LHCN-M2 (cell line): Measurements from ENCODE around the gene MCFD2.

- RAMPAGE, long total RNA, result no peak
Measured at GRCh38 chr2:45242436-45242779, 233.2 kb upstream of the SIX2 start.

DNA sequence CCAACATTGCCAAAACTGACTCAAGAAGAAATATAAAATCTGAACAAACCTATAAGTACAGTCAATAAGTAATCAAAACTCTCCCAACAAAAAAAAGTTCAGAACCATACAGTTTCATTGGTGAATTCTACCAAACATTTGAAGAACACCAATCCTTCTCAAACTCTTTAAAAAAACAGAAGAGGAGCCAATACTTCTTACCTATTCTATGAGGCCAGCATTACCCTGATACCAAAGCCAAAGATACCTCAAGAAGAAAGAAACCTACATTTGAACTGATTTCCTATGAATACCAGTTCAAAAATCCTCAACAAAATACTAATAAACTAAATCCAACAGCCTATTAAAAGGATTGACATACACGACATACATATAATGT, 187.6 kb downstream of the SRBD1 start:
- RAMPAGE, long total RNA, result no peak

- RAMPAGE, long total RNA, result no peak
Measured at GRCh38 chr2:45728269-45729207, 77.1 kb downstream of the PRKCE start.

DNA sequence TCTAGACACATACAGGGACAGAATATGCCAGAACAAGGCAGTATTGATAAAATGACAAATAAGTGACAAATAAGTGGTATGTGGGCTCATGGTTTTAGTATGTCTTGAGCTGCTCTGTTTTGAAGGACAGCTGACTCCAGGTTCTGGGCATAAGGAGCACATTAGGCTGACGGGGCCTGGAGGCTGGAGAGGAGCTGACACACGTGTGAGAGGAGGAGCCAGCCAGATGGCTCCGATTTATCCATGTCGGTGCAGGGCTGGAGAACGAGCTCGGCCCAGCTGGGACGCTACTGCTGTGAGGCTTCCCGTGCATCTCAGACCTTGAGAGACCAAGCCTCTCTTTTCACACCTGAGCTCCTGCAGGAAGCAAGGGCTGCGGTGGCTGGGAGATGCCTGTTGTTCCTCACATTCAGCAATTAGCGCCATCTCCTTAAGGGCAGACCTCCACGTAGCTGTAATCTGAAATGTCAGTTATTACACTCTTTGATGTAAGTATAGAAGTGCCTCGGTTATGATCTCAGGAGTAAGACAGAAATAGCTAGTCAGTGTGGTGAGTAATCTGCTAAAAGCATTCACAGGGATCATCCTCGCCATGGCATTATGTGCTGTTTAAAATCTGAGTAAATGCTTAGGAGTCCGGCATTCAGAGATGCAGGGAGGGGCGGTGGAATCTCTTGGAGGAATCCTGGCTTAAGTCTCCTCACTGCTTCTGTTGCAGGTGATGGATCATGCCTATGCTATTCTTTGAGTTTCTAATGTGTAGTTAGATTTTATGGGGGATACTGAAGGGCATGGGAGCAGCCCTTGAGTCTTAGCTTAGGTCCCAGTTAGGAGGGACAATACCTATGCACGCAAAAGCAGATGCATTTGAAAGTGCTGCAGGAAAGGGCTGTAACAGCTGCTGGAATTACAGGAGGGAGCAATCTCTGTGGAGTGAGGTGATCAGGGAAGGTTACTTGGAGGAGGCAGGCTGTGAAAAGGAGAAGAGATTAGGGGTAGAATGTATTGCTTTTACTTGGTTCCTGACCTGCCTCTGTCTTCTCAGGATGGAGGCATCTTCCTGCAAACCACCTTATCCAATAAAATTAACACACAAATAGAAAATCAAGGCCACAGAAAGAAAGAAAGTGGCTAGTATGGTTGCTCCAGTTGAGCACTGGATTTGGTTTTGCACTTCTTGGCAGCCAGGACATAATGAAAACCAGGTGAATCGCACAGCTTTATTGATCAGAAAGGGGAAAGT, 108.1 kb downstream of the PRKCE start:
- RAMPAGE, long total RNA, result no peak

- RAMPAGE, long total RNA, result no peak
Measured at GRCh38 chr2:45774498-45775217, 123.2 kb downstream of the PRKCE start.

GRCh38 chr2:45812863-45813971, 161.7 kb downstream of the PRKCE start:
- RAMPAGE, long total RNA, result no peak

DNA sequence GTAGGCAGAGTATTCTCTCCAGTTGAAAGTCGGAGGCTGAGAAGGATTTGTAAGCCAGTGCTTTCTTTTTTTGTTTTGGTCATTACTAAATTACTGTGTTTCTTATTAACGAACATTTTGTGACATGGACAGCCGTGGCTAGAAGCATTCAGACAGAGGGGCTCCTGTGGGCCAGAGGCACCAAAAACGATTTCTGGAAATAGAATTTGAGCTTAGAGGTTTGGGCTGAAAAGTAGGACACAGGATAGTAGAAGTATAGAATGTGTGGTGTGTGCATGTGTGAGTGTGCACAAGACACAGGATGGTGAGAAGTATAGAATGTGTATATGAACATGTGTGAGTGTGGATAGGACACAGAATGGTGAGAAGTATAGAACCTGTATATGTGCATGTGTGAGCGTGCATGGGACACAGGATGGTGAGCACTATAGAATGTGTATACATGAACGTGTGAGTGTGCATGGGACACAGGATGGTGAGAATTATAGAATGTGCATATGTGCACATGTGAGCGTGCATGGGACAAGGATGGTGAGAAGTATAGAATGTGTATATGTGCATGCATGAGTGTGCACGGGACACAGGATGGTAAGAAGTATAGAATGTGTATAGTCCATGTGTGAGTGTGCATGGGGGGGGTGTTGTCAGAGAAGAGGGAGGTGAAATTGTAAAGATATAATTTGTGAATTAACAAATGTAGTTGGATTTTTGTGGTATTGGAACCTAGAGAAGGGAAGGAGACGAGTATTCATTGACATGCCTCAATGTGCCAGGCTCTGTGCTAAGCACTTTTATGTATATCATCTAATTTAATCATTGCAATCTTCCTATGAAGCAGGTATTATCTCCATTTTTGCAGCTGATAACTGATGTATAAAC, 275.3 kb downstream of the PRKCE start:
- RAMPAGE, long total RNA, result no peak

DNA sequence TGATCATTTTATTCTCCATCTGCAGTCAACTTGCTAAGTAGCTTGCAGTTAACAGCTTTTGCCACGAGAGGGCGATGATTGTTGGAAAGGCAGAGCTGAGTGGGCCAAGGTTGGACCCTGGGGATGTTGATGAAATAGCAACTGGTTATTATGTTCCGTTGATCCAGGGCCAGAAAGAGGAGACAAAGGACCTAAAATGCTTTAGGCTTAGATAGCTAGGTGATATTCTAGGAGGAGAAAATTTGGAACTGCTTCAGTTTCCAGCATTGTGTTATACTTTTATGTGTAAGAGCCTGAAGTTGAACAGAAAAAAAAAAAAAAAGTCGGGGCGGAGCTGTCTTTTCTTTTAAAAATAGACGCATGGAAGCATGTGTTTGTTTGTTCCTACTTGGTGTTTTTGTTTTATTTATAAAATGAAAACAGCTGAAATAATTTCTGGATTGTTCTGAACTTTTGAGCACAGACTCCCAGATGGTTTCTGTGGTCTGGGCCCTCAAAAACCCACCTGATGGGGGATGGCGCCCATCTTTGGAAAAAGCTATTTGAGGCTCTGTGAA, 234.1 kb upstream of the EPAS1 start:
- RAMPAGE, long total RNA, result no peak

GRCh38 chr2:46277260-46277655, 19.9 kb upstream of the EPAS1 start:
- RAMPAGE, long total RNA, result no peak

DNA sequence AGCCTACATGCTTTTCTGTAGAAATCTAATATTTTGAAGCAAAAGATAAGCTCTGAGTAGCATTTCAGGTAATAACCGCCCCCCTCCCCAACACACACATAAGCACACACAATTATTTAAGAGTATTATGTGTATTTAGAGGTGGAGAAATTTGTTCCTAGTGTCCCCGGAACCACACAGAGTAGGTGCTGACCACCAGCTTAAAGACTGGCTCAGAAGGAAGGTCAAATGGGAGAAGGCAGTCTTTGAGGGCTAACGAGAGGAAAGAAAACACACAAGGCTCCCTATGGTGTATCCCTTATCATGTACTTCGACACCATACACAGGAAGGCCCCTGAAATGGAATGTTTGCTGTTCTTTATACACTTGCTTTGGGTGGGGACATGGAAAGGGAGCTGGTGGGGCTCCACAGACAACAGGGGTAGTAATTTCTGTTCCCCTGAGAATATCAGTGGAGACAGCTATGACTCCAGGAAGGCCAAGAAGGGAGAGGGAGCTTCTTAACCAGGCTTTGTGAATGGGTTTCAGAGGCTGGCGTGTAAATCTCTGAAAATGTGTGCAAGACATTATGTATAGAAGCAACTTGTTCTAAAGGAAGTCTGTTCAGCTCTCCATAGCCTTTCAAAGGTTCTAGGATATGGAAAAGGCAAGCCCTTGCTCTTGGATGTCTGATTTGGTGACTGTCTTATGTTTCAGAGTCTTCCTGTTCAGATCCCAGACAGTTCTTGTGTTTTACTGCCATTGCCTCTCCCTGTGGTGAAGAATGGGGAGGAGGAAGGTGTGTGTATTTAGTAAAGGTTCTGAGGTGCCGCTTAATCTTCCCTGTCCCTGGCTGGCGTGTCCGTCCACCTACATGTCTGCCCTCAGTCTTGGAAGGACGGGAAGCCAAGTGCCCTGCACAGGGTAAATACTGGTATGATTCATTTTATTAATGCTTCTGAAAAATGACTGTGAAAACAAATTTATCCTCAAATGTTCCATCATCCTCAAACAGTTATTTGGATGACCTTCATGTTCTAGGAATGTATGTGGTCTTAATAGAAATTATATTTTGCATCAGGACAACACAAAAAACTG, 6.2 kb downstream of the EPAS1 start:
- RAMPAGE, long total RNA, result no peak

- RAMPAGE, long total RNA, result no peak
Measured at GRCh38 chr2:46304612-46305136, 7.5 kb downstream of the EPAS1 start.

DNA sequence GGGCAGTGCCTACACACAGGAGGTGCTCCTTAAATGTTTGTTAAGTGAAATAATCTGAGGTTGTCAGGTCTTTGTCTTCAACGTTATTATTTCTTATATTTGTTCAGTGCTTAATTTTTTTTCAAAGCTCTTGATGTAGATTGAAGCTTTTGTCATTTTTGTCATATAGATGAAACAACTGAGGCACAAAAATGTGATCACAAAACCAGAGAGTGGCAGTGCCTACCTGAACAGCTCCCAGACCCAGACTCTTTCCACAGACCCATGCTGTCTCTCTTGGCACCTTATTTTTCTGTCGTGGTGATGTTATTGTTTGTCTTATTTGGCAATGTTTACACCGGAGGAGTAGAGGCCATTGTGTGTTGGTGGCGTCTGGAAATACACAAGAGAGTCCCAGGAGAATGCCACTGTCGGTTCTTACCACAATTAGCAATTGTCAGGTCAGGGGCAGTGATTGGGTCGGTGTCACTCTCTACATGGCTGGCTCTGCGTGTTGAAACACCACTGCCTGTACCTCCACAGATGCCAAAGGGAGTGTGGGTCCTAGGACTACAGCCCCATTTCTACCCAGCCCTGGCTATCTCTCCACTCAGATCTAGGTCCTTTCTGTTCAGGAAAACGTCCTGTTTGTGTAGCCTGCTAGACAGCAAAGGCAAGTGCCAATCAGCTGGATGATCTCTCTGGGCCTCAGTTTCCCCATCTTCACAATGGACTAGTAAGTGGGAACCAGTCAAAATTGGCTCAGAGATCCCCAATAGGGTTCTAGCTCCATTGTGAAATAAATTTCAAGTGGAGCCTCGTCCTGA, 16.9 kb downstream of the EPAS1 start:
- RAMPAGE, long total RNA, result no peak

GRCh38 chr2:46314996-46315847, 18.0 kb downstream of the EPAS1 start:
- RAMPAGE, long total RNA, result no peak

DNA sequence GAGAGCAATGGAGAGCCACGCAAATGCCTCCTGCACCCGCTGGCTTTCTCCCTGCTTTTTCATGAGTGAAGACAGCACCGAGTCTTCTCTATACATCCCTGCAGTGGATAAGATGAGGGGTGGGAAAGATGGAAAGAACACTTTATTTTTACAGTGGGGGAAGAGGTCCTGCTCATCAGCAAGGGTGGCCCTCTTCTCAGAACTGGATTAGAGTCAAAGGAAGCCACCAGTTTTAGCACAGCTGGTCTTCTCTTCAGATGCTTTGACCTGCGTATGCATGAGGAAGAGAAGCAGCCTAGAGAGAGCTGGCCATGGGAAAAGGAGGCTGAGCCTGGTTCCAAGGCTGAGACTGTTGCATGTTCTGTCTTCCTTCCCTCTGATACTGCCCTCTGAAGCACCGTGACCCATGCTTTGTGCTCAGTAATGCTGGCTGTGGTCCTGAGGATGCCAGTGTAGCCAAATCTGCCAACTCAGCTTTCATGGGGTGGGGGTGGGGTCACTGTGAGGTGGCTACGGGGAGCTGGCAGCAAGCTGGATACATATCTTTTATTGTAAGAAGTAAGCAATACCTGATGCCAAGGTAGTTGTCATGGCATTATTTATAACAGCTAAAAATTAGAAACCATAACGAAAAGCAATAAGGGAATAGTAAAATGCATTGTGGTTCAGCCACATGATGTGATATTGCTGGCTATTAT, 41.4 kb downstream of the EPAS1 start:
- RAMPAGE, long total RNA, result no peak

GRCh38 chr2:46348631-46348841, 51.3 kb downstream of the EPAS1 start:
- RAMPAGE, long total RNA, result no peak

DNA sequence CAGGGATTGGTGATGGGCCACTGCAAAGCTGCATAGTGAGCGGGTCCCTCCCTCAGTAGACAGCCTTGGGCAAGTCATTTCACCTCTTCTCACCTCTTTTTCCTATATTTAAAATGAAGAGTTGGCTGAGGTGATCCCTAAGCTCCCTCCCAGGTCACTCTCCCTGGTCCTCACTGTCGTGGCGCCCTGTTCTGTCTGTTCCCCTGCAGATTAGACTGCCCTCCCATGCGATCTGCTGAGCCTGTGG, 78.1 kb downstream of the EPAS1 start:
- RAMPAGE, long total RNA, result no peak

DNA sequence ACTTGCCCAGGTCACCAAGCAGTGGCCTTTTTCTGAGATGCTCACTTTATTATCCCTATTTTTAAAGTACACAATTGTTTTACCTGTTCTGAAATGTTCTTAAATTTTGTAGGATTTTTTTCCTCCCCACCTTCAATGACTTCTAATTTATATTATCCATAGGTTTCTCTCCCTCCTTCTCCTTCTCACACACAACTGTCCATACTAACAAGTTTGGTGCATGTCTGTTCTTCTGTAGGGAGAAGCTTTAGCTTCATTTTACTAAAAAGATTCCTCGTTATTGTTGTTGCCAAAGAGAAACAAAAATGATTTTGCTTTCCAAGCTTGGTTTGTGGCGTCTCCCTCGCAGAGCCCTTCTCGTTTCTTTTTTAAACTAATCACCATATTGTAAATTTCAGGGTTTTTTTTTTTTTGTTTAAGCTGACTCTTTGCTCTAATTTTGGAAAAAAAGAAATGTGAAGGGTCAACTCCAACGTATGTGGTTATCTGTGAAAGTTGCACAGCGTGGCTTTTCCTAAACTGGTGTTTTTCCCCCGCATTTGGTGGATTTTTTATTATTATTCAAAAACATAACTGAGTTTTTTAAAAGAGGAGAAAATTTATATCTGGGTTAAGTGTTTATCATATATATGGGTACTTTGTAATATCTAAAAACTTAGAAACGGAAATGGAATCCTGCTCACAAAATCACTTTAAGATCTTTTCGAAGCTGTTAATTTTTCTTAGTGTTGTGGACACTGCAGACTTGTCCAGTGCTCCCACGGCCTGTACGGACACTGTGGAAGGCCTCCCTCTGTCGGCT, 87.8 kb downstream of the EPAS1 start:
- RAMPAGE, long total RNA, result no peak

DNA sequence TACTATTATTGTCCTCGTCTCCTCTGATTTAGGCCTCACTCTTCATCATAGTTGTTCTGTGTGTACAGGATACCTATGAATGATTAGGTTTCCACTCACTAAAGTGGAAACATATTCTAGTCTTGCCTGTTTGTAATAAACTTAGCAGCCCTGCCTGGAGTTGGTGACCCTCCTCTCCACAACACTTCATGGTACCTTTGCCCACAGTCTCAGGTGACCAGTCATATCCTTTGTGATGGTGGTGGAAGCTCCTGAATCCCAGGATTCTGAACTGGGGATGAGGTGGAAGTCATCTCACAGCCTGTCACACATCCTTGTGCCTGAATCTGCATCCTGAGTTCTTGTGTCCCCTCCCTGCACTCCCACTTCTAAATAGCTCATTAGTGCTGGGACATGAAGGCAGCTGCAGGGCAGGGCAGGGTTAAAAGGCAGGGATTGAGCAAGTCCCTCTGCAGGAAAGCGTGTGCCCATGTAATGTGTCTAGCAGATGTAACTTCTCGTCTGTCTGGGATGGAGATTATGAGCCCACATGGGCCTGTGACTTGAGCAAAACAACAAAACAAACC, 22.4 kb upstream of the RHOQ start:
- RAMPAGE, long total RNA, result no peak

- RAMPAGE, long total RNA, result start-site peak on the minus strand at chr2:46915746-46915815, 627 reads
Measured at GRCh38 chr2:46915617-46916552, at the start of gene MCFD2. Gene MCFD2 (minus strand): TSS chr2:46915806.

DNA sequence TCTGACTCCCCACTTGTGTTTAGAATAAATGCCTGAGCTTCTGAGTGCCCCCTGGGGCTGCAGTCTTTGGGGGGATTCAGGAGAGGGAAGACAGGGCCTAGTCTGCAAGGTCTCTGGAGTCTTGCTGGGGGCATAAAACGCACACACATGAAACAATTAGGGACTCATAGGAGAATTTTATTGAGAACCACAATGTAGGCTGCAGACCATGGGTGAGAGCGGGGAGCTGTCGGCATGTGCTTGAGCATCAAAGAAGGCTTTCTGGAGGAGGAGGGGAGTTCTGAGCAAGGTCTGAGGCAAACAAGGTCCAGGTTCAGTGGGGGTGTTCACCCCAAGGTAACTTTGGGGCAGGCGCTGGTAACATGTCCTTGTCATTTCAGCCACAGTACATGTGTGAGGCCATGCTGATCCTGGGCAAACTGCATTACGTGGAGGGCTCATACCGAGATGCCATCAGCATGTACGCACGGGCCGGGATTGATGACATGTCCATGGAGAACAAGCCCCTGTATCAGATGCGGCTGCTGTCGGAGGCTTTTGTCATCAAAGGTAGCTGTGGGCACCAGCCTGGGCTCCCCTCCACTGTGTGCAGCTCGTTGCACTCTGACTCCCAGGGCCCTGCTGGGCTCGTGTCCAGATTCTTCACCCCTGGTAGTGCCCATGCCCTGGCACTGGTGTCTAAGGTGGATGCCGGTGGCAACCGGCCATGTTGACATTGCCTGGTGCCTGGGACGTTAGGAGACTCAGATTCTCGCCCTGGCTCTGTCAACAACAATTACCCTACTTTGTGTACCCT, 15.6 kb downstream of the TTC7A start:
- RAMPAGE, long total RNA, result no peak